Testis (tissue), 5 donors: ENCODE data around the gene CHCHD2.

- PRO-cap, 3 experiments: no peak in any of the 3 experiments
- RAMPAGE, long total RNA, 2 experiments: no peak in any of the 2 experiments
- RRBS: no CpG with 5 or more reads among the region's 7 CpGs
Measured at GRCh38 chr7:50898578-50898959, 115.9 kb upstream of the GRB10 start.

- PRO-cap, 3 experiments: no peak in any of the 3 experiments
- RAMPAGE, long total RNA, 2 experiments: no peak in any of the 2 experiments
- RRBS: no CpG with 5 or more reads among the region's 4 CpGs
Measured at GRCh38 chr7:51242144-51242781, 74.3 kb downstream of the COBL start.

GRCh38 chr7:51246102-51246483, 70.5 kb downstream of the COBL start:
- PRO-cap, 3 experiments: no peak in any of the 3 experiments
- RAMPAGE, long total RNA, 2 experiments: no peak in any of the 2 experiments
- RRBS: no CpG with 5 or more reads among the region's 1 CpG

- PRO-cap, 3 experiments: no peak in any of the 3 experiments
- RAMPAGE, long total RNA, 2 experiments: no peak in any of the 2 experiments
- RRBS: no CpG with 5 or more reads among the region's 7 CpGs
Measured at GRCh38 chr7:51302833-51303194, 13.8 kb downstream of the COBL start.

GRCh38 chr7:51324557-51324969, 8.0 kb upstream of the COBL start:
- PRO-cap, 3 experiments: no peak in any of the 3 experiments
- RAMPAGE, long total RNA, 2 experiments: no peak in any of the 2 experiments
- RRBS: no CpG with 5 or more reads among the region's 9 CpGs

DNA sequence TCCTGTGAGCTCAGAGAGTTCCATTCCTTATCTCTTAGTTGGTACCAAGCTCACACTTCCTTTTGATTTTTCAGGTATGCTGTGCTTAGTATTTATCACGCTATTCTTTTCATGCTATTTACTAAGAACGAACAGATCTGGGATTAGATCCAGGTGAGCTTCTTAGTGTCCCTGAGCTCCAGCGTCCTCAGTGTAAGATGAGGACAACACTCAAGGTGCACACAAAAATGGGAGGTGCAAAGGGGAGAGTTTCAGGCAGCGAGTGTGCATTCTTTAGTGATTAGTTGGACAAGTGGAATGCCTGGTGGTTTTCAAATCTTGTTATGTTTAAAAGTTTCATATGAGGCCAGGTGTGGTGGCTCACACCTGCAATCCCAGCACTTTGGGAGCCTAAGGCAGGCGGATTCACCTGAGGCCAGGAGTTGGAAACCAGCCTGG, 23.8 kb upstream of the COBL start:
- PRO-cap, 3 experiments: no peak in any of the 3 experiments
- RAMPAGE, long total RNA, 2 experiments: no peak in any of the 2 experiments
- RRBS: no CpG with 5 or more reads among the region's 5 CpGs

DNA sequence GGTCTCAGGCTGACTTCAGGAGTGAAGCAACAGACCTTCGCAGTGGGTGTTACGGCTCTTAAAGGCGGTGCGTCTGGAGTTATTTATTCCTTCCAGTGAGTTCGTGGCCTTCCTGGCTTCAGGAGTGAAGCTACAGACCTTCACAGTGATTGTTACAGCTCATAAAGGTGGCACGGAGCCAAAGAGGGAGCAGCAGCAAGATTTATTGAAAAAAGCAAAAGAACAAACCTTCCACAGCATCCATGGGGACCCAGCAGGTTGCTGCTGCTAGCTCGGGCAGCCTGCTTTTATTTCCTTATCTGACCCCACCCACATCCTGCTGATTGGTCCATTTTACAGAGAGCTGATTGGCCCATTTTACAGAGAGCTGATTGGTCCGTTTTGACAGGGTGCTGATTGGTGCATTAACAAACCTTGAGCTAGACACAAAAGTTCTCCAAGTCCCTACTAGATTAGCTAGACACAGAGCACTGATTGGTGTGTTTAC, 605.0 kb upstream of the POM121L12 start:
- PRO-cap, 3 experiments: peak in 3 of 3 experiments; most common minus-strand start position 263 of the sequence (in 3)
- RAMPAGE, long total RNA, 2 experiments: start-site peak on the minus strand in 2 of 2 experiments, centred at positions 263 to 282 of the sequence, 14 to 101 reads per replicate
- RRBS: no CpG with 5 or more reads among the region's 8 CpGs

DNA sequence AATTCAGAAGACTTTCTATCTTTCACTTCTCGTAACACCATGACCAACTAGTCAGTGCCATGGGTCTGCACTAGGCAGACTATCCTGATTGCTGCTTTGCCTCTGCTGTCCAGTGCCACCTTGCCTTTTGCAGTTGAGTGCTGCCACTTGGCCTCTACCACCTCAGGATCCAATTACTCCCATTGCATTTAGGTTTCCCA, 161.4 kb upstream of the POM121L12 start:
- PRO-cap, 3 experiments: no peak in any of the 3 experiments
- RAMPAGE, long total RNA, 2 experiments: no peak in any of the 2 experiments
- RRBS: no CpG with 5 or more reads among the region's 1 CpG

- PRO-cap, 3 experiments: no peak in any of the 3 experiments
- RAMPAGE, long total RNA, 2 experiments: no peak in any of the 2 experiments
- RRBS: no CpG with 5 or more reads among the region's 7 CpGs
Measured at GRCh38 chr7:53032213-53032574, 3.2 kb upstream of the POM121L12 start.

GRCh38 chr7:53984839-53985256, 557.3 kb upstream of the VSTM2A start:
- PRO-cap, 3 experiments: no peak in any of the 3 experiments
- RAMPAGE, long total RNA, 2 experiments: no peak in any of the 2 experiments
- RRBS: no CpG with 5 or more reads among the region's 3 CpGs

- PRO-cap, 3 experiments: no peak in any of the 3 experiments
- RAMPAGE, long total RNA, 2 experiments: no peak in any of the 2 experiments
- RRBS: no CpG with 5 or more reads among the region's 22 CpGs
Measured at GRCh38 chr7:55180907-55181773, 162.3 kb downstream of the EGFR start.

GRCh38 chr7:55366157-55366758, 1.1 kb downstream of the LANCL2 start:
- PRO-cap, 3 experiments: peak in 3 of 3 experiments; most common plus-strand start chr7:55366392 (in 2); most common minus-strand start chr7:55366259 (in 2)
- RAMPAGE, long total RNA, 2 experiments: start-site peak on the plus strand in 1 of 2 experiments, at chr7:55366308-55366593 at its widest, 23 to 271 reads per replicate; start-site peak on the minus strand in 1 of 2 experiments, at chr7:55366272-55366323 at its widest, 7 reads per replicate
- RRBS: 1% methylated on average over 22 of the region's 60 CpGs

DNA sequence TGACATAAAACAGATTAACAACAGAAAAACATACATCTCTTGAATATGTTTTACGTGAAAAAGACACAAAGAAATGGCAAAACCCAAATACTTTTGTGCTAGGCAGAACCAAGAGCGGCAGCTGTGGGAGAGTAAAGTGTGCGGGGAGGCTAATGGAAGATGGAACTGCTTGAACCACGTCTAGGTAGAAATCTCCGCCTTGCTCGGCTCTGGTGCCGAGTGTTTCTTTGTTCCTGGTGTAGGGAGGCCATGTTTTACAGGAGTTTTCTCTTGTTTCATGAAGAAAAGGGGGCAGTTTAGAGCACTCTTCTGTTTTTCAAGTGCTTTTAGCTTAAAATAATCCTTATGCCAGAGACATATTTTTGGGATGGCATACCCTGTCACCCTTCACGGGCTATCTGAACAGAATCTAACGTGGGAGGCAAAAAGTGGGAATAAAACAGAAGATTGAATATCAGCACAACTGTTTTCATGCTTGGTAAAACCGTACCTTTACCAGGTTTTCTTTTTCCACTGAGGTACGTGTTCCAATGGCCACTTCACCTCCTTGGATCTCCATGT, 1.7 kb downstream of the LANCL2 start:
- PRO-cap, 3 experiments: peak in 1 of 3 experiments; most common minus-strand start position 193 of the sequence (in 1)
- RAMPAGE, long total RNA, 2 experiments: no peak in any of the 2 experiments
- RRBS: no CpG with 5 or more reads among the region's 11 CpGs

DNA sequence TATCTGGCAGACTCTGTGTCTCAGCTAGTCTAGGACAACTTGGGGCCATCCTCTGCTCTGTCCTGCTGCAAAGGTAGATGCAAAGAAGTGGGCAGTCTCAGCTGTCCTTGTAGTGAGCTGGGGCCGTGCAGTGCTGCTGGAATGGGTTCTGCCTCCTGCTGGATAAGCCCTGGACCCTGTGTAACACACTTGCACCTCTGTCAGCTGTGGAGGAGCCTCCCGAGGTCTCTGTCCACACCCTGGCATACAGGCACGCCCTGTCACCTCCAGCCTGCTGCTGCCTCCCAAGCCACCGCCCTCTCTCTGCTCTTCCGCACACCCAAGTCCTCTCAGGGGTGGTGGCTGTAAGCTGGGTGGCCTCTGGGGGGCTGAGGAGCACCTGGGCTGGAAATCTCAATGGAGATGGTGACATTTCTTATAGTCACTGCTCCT, 57.5 kb downstream of the VOPP1 start:
- PRO-cap, 3 experiments: no peak in any of the 3 experiments
- RAMPAGE, long total RNA, 2 experiments: no peak in any of the 2 experiments
- RRBS: no CpG with 5 or more reads among the region's 5 CpGs

GRCh38 chr7:55569257-55569590, 3.1 kb downstream of the VOPP1 start:
- PRO-cap, 3 experiments: no peak in any of the 3 experiments
- RAMPAGE, long total RNA, 2 experiments: no peak in any of the 2 experiments
- RRBS: no CpG with 5 or more reads among the region's 6 CpGs

DNA sequence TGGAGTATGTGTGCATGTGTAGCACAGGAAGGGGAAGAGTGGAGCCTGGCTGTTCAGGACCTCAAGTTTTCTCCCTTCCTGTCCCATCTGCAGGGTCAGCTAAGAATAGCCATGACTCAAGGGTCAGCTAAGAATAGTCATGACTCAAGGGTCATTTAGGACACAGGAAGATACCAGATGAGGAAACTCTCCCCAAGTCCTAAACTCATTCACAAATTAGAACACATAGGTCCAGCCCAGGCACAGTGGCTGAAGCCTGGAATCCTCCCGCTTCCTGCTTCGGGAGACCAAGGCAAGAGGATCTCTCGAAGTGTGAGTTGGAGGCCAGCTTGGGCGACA, 21.3 kb upstream of the VOPP1 start:
- PRO-cap, 3 experiments: no peak in any of the 3 experiments
- RAMPAGE, long total RNA, 2 experiments: no peak in any of the 2 experiments
- RRBS: no CpG with 5 or more reads among the region's 4 CpGs

DNA sequence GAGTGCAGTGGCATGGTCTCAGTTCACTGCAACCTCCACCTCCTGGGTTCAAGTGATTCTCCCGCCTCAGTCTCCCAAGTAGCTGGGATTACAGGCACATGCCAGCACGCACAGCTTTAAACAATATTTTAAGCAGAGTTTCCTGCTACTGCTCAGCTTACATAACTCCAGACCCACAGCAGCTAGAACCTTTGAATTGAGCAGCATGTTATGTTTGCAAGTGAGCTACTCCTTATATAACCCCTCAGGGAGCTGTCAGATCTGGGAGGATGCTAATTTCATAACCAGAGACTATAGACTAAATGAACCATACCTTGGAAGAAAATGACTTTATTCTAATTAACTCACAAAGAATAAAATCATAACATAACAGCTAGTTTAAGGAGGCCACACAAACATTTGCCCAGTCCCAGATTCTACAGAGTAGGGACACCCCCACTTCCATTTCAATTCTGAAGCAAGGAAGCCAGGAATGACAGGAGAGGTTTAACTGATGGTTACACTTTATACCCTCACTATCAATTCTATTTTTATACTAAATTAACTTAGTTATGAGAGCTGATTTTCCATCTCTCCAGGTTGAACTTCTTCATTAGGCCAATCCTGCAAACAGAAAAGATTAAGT, 4.9 kb downstream of the CHCHD2 start:
- PRO-cap, 3 experiments: no peak in any of the 3 experiments
- RAMPAGE, long total RNA, 2 experiments: no peak in any of the 2 experiments
- RRBS: no CpG with 5 or more reads among the region's 2 CpGs

DNA sequence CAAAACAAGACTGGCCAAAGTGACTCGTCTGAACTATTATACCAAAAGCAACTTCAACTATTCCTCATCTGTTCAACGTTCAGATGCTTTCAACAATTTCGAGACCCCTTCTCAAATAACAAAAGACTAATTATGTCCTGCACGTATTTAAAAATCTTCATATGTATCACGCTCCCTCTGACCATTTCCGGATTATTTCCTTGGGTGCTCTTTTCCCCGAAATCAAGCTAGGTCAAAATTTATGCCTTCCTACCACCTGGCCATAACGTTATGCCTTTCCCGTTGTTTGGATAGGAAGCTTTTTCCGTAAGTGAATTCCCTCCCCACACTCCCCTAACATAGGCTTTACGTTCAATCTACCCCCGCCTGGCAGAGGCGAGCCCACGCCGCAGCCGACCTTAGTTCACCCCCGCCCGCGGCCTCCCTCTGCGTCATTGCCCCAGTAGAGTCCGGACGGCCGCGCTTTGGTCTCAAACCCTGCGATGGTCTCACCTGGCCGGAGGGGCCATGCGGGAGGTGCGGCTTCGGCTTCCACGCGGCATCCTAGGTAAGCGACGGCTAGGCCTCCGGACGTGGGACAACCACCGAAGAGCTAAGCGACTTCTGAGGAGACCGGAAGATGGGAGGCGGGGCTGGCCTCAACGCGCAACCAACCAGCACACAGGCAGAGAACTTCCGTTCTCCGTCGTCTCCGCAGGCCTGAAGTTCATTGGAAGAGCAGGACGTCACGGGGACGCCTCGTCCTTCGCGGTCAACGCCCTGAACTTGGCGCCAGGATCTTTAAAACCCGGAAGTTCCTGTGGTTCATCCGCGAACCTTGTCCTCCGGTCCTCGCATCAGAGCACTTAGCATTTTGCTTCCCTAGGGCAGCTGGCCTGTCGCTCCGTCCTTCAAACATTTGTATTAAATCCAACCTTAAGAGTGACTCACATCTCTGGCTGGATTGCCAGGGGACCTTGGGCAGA, at the start of gene CHCHD2:
TSS of gene CHCHD2 (minus strand) at position 605 of the 965 bp plus-strand sequence.
- PRO-cap, 3 experiments: peak in 3 of 3 experiments; most common plus-strand start position 811 of the sequence (in 3); most common minus-strand start position 605 of the sequence (in 2)
- RAMPAGE, long total RNA, 2 experiments: start-site peak on the minus strand in 2 of 2 experiments, centred at positions 591 to 594 of the sequence, 1,539 to 1,743 reads per replicate
- RRBS: 1% methylated on average over 6 of the region's 60 CpGs

DNA sequence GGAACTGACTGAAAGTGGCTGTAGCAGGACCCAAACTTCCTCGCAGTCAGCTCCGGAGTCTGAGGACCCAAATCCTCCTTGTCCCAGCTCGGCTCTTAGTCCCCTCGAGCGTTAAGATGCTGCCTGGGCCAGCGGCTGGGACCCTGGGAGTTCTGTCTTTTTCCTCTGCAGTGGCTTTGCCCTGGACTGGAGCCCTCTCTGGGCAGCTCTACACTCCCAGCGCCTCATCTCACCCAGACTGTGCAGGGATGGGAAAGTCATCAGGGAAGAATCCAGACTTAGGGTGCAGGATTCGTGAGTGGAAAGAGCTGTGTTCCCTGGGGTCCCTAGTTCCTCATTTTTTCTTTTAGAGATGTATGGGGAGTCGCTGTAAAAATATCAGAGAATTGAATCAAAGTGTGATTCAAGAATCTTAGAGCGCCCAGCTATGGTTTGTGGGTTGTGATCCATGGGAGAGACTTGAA, 428 bp downstream of the ZNF716 start:
- PRO-cap, 3 experiments: no peak in any of the 3 experiments
- RAMPAGE, long total RNA, 2 experiments: no peak in any of the 2 experiments
- RRBS: no CpG with 5 or more reads among the region's 10 CpGs

DNA sequence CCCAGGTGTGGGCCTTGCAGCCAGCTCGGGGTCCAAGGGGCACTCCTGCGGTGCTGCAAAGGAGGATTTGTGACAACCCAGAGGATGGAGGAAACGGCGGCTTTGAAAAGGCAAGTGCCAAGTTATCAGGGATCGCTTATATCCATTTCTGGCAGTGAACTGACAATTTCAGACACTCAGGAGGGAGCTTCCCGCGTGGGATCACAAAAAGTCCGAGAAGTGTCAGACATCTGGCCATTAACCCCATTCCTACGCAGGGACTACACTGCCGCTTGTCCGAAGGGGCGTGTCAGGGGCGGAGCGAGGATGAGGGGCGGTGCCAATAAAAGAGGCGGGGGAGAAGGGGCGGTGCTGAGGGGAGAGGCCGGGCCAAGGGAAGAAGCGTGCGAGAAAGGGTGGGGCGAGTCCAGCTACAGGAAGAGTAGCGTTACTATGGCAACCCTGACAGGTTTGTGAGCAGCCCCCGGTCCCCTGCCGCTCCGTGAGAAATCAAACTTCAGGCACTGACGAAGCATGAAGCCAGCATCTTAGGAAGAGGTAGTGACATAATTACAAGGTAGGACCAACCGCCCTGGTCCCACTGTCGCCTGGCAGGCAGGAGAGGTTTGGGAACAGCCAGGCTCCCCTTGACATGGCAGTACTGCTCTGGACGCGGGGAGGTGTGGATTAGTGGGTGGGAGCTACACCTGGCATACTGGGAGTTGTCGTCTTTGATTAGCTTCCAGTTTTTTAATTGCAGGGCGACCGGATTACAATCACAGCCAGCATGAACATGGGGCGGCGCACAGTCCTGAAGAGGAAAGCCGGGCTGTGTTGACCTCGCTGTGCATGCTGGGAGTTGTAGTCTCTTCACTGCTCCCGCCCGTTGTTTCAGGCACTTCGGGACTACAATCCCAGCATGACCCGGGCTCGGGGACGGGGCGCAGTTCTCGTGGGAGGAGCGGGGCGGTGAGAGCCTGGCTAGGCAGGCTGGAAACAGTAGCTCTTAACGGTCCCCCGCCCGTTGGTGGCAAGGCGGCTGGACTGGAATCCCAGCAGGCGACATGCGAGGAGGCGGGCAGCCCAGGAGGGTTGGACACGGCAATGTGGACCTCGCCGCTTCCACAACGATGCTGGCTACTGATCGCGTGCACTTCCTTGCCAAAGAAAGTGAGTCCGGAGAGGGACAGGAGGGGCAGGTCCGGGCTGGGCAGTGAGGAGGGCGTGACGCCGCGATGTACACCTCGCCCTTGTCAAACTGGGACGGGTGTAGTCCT, 98.3 kb upstream of the ZNF722 start:
- PRO-cap, 3 experiments: peak in 3 of 3 experiments; most common plus-strand start position 354 of the sequence (in 3); most common minus-strand start position 242 of the sequence (in 1)
- RAMPAGE, long total RNA, 2 experiments: start-site peak on the plus strand in 2 of 2 experiments, centred at positions 354 to 959 of the sequence, 21 to 108 reads per replicate; start-site peak on the minus strand in 2 of 2 experiments, centred at positions 813 to 816 of the sequence, 8 to 9 reads per replicate
- RRBS: 2% methylated on average over 6 of the region's 68 CpGs